Peripheral blood mononuclear cell (primary cell): ENCODE results near the gene MAP9.

DNA sequence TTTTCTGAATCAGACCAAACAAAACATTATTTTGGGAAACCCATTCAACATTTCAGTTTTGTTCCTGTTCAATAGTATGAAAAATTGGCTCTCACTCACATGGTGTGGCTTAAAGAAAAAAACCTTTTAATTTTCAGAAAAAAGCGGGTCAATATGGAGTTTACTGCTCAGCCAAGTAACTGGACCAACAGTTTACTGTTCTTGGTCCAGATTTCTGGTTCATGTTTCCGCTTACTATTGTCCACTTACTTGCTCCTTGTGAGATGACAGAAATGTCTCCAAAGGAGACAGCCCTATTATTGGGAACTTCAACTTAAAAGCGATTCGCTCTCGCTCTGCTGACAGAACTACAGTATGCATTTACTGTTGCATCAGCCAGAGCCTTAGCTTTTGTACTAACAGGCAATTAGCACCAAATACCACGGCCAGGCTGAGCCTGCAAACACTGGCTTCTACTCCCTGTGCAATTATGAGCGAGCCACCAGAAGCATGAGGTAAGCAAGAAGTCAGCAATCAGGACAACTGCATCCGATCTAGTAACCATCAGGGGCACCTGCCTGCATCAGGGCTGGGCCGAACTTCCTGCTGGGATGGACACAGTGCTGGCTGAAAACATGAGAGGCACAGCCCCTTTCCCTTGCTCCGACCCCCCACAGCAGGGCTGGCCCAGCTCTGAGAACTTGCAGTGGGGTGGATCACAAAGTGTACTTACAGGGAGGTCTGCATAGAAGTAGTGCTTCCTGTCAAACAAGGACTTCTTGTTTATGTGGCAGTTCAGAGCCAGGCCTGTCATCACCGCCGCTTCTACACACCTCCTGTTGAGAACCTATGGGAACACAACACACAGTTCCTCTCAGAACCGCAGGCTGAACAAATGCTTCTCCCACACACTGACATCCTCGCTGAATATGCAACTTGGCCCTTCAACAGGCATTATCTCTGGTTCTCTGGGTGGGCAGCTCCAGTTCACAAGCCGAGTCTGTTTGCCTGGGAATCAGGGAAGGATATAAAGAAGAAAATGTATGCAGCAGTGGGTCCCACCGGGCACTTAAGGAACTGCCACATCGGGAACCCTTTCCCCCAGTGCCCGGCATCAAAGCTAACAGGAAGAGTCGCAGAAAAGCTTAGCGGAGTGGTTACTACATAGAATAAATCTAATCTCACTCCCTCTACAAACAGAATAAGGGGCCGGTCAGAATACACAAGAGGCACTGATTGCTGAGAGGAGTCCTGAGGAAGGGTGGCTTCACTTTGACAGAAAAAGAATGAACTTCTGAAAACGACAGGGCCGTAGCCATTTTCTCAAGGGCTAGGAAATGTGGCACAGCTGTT, 41.6 kb downstream of the GATB start:
- PRO-cap, 8 experiments, result no peak in any of the 8 experiments

- PRO-cap, 8 experiments, result no peak in any of the 8 experiments
Observed at GRCh38 chr4:152039057-152039698, 278.4 kb upstream of the GATB start.

GRCh38 chr4:152324127-152324572, 211.7 kb downstream of the FBXW7 start:
- PRO-cap, 8 experiments, result no peak in any of the 8 experiments

GRCh38 chr4:152352479-152353117, 183.3 kb downstream of the FBXW7 start:
- PRO-cap, 8 experiments, result no peak in any of the 8 experiments

- PRO-cap, 8 experiments, result peak in 8 of 8 experiments; most common plus-strand start chr4:152535081 (in 4); most common minus-strand start chr4:152535035 (in 8)
Observed at GRCh38 chr4:152534250-152535439, 1.2 kb downstream of the FBXW7 start.

DNA sequence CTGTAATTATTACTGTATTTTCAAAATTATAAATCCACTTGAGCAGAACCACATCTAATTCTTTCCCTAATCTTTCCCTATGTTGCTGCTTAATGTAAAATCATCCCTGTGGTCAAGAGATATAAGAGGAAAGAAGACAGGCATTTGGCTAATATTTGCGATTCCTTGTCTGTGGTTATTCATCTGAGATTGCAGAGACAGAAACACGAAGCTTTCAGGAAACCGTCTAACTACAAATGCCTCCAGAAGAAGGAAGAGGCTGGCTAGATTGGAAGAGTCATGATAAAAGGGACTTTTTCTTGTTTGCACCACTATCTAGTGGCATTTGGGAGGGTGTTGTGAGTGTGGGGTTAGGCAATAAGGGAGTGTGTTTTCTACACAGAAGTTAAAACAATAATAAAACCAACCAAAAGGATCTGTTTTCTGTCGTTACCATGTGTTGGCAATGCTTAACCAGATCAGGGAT, 44.0 kb downstream of the TMEM154 start:
- PRO-cap, 8 experiments, result peak in 6 of 8 experiments; most common minus-strand start position 237 of the sequence (in 4)

GRCh38 chr4:152665497-152666641, 13.9 kb downstream of the TMEM154 start:
- PRO-cap, 8 experiments, result no peak in any of the 8 experiments

DNA sequence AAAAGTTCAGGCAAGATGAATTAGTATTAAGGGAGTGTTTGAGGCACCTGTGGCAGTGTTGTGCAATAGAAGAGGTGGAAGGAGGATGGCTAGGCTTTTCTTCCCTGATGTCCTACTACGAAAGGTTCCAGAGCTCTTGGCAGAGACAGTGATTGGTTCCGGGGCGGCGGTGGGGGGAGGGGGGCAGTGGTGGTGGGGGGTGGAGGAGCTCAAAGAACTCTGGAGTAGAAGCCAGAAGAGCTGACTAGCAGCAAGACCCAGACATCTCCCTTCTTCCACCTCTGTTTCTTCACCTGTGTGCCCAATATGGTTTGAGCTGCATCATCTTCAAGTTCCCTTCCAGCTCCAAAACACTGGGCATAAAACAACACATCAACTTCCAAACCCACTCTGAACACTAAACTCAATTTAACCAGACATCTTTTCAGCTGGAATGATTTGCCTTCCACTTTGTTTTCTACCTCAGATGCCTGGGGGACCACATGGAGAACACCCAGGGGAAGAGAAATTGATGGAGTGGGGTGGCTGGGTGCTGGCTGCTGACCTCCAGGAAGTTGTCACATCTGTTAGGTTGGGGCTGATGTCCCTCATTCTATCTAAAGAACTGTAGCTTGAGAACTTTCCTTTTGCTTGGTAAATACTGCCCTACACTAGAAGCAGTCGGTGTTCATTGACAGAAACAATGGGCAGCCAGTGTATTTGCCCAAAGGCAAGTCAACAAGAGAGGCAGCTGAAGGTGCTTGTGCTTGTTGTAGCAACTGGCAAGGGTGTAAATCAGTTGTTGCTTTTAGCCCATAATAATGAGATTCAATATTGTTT, 1.2 kb downstream of the TMEM154 start:
- PRO-cap, 8 experiments, result peak in 1 of 8 experiments; most common minus-strand start position 561 of the sequence (in 1)

GRCh38 chr4:152802601-152803239, 23.0 kb downstream of the ARFIP1 start:
- PRO-cap, 8 experiments, result no peak in any of the 8 experiments

- PRO-cap, 8 experiments, result no peak in any of the 8 experiments
Observed at GRCh38 chr4:152937082-152937951, 1.2 kb downstream of the FHDC1 start.

GRCh38 chr4:153219097-153219506, 14.9 kb downstream of the TRIM2 start:
- PRO-cap, 8 experiments, result no peak in any of the 8 experiments

GRCh38 chr4:153345793-153346248, 1.3 kb downstream of the MND1 start:
- PRO-cap, 8 experiments, result no peak in any of the 8 experiments

GRCh38 chr4:153532504-153532981, 66.4 kb downstream of the TMEM131L start:
- PRO-cap, 8 experiments, result no peak in any of the 8 experiments

DNA sequence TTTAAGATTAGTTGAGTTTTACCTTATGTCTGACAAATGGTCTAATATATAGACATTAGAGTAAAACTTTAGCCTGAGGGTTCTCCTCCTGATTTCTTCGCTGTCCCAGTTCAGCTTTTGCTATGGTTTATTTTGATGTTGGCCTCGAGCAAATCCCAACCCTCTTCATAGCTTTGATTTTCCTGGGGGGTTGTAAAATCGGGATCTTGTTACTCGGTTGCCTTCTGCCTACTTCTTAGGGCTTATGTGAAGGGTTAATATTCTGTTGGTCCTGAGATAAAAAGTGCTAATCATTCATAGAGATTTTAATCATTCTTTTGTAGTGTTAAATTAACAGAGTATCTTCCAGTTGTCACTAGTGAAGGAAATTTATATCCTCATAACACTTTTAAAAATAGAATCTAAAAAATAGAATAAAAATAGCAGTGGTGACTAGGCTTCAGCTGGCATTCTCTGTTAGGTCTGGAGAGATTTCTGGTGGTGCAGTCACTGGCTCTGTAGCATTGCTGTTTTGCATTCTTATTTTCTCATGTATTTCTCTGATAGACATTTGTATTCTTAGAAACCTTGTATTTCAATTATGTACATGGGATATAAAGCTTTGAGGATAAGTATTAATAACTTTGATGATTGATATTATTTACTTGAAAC, 87.5 kb downstream of the TMEM131L start:
- PRO-cap, 8 experiments, result no peak in any of the 8 experiments

- PRO-cap, 8 experiments, result peak in 1 of 8 experiments; most common plus-strand start chr4:153701780 (in 1)
Observed at GRCh38 chr4:153701488-153702777, 17.9 kb downstream of the TLR2 start.

DNA sequence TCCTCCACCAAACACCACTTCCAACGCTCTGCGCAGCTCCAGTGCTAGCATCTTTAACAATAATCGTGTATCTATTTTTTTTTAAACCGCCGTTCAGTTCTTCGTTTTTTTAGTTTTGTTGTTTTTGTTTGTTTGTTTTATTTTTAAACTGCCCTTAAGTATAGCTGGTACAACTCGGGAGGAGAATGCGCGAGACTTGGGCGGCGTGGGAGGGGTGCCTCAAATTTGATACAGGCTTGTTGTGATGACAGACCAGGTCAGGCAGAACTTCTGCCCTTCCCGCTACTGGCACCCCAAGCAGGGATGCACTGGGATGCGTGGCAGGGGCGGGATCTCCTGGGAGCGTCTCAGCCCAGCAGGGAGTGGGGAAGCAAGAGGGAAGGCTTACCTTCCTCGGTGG, 937 bp downstream of the SFRP2 start:
- PRO-cap, 8 experiments, result no peak in any of the 8 experiments

DNA sequence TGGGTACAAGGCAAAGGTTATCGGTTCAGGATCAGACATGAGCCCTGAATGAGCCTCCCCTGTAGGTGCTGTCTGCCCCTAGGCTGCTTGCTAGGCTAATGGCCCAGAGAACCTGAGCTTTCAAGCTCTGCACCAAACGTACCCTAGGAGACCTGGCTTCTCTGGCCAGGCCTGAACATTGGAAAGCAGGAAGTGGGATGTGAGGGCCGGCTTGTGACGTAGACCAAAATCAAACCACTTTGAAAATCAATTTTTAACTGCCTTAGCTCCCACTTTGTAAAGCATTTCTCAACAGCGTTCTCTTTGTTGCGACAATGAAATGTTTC, 145.0 kb upstream of the SFRP2 start:
- PRO-cap, 8 experiments, result no peak in any of the 8 experiments

- PRO-cap, 8 experiments, result no peak in any of the 8 experiments
Observed at GRCh38 chr4:154569346-154569945, 6.6 kb downstream of the FGB start.

DNA sequence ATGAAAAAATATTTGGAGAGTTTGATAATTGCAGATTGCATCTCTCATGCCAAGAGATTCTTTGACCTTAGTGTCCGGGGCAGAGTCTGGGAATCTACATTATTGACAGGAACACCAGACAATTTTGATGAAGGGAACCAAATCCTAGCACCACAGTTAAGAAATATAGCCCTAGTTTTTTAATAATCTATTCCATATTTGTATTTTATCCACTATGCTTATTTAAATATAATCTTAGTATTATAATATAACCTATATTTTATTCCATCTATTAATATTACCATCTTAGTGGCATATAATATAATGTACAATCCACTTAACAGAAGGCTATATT, 13.1 kb upstream of the NPY2R start:
- PRO-cap, 8 experiments, result peak in 1 of 8 experiments; most common minus-strand start position 87 of the sequence (in 1)

GRCh38 chr4:155376184-155377446, at the start of gene MAP9:
Gene MAP9, minus strand, starts transcription at chr4:155376965.
- PRO-cap, 8 experiments, result peak in 8 of 8 experiments; most common plus-strand start chr4:155376446 (in 3); most common minus-strand start chr4:155376778 (in 7)